Lower leg skin (tissue), 2 donors: ENCODE measurements around a stretch of chr13.

GRCh38 chr13:30334505-30335677, 27.5 kb upstream of the KATNAL1 start:
- PRO-cap, result no peak
- RAMPAGE, long total RNA, 2 experiments, result no peak in any of the 2 experiments

DNA sequence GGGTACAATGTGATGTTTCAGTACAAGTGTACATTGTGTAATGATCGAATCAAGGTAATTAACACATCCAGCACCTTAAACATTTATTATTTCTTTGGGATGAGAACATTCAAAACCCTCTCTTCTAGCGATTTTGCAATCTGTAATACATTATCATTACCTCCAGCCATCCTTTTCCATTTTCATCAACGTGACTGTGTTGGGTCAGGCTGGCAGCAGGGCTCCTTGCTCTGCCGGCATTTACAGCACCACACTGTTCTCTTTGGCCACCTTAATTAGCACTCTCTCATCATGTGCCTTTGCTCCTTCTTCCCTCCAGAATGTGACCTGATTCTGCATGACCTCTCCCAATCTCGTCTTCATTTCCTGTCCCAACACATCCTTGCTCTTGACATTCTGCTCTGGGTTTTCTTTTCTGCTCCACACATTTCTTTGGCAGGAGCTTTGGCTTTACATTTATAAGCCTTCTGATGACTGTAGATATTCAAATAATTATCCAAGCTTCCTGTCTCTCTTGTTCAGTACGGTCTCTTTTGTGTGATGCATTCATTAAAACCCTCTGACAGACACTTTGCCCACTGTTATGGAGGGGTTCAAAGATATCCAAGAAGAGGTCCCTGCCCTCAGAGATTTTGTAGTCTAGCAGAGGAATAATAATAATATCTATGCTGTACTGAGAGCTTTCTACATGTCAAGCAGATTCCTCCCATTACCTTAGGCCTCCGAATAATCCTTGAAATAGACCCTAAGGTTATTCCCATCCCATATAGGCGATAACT, 56.8 kb upstream of the UBE2L5 start:
- PRO-cap, result no peak
- RAMPAGE, long total RNA, 2 experiments, result no peak in any of the 2 experiments

DNA sequence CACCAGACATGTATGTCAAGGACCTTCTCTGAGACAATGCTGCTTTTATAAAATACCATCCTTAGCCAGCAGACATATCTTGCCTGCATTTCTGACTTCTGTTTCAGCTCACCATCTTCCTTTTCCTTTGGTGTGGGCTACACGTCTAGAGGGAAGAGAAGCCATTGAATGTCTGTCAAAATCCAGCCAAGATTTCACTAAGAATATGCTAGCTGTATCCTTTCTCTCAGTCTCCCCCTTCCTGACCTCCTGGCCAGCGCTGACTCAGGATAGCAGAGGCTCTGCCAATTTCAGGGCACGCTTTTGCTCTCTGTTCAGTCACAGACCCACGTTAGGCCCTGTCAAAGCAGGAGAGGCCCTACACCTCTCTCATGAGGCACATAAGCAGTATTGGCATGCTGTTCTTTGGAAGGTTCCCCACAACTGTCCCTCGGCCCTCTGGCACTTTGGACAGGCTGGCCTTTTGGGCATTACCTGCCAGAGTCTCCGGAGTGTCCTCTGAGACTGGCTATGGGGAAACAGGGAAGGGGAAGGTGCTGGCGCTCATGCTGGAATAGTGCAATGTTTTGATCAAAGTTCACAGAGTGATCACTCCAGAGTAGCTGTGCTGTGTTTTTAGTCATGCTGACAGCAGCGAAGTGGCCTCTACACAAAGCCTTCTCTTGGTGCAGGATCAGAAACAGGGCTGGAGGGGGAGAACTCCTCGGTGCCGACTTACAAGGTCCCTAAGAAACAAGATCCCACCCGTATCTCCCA, 23.7 kb upstream of the UBE2L5 start:
- PRO-cap, result no peak
- RAMPAGE, long total RNA, 2 experiments, result no peak in any of the 2 experiments

- PRO-cap, result bidirectional peak, plus-strand start at chr13:30421733, minus-strand start at chr13:30421587; bidirectional peak, plus-strand start at chr13:30421771, minus-strand start at chr13:30421814; bidirectional peak, plus-strand start at chr13:30422375, minus-strand start at chr13:30422228
- RAMPAGE, long total RNA, 2 experiments, result no peak in any of the 2 experiments
Observed at GRCh38 chr13:30421503-30422333, 575 bp upstream of the UBE2L5 start.

GRCh38 chr13:30607745-30608381, 9.9 kb upstream of the USPL1 start:
- PRO-cap, result no peak
- RAMPAGE, long total RNA, 2 experiments, result no peak in any of the 2 experiments

- PRO-cap, result bidirectional peak, plus-strand start at chr13:30617679, minus-strand start at chr13:30617543
- RAMPAGE, long total RNA, 2 experiments, result no peak in any of the 2 experiments
Observed at GRCh38 chr13:30617467-30617638, 367 bp upstream of the USPL1 start.

GRCh38 chr13:30792635-30793004, 57.3 kb downstream of the ALOX5AP start:
- PRO-cap, result no peak
- RAMPAGE, long total RNA, 2 experiments, result no peak in any of the 2 experiments

DNA sequence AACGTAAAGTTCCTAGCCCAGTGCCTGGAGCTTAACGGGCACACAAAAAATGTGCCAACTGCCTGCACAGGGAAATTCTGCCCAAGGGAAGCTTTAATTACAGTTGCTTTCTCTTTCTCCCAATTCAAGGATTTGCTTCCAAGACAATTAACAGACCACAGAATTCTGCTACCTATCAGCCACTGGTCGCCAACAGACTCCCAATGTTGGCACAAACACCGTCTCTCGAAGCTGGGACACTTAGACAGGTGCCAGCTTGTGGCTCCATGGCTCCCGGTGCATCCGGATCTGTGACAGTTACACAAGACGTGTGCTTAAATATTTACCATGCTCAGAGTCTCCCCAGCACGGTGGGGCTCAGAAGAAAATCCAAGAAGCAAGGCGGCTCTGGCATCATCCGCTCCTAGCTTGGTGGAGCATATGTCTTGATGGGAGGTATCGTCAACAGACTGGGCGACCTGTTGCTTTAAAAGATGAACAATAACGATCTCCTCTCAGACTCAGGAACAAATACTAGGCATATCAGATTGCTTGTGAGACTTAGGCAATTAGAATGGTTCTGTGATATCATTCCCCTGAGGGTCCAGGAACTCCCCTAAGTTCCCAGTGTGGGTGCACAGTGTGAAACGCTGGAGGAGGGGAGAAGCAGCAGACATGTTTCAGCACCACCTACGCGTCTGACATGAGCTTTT, 61.5 kb downstream of the ALOX5AP start:
- PRO-cap, result no peak
- RAMPAGE, long total RNA, 2 experiments, result no peak in any of the 2 experiments

- PRO-cap, result no peak
- RAMPAGE, long total RNA, 2 experiments, result no peak in any of the 2 experiments
Observed at GRCh38 chr13:30833995-30834571, 72.0 kb upstream of the MEDAG start.

GRCh38 chr13:30835323-30836054, 70.6 kb upstream of the MEDAG start:
- PRO-cap, result no peak
- RAMPAGE, long total RNA, 2 experiments, result no peak in any of the 2 experiments

GRCh38 chr13:30847827-30848505, 58.1 kb upstream of the MEDAG start:
- PRO-cap, result no peak
- RAMPAGE, long total RNA, 2 experiments, result no peak in any of the 2 experiments

DNA sequence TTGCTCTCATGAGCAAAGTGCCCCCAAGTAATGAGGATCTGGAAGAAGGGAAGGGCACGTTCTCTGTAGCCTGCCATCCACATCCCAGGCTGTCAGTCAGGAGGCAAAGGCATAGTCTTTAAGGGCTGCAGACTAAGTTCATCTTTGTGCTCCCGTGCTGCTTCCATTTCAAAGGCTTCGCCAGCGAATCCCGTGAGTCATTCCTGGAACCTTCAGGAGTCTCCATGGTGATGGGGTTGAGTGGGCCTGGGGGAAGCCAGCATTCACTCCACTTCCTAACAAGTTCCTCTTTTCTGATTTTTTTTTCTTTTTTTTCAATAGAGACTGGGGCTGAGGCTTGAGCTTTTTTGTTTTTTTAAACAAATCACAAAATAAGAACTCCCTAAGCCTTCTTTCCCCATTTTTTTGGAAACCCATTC, 33.0 kb upstream of the MEDAG start:
- PRO-cap, result no peak
- RAMPAGE, long total RNA, 2 experiments, result no peak in any of the 2 experiments

DNA sequence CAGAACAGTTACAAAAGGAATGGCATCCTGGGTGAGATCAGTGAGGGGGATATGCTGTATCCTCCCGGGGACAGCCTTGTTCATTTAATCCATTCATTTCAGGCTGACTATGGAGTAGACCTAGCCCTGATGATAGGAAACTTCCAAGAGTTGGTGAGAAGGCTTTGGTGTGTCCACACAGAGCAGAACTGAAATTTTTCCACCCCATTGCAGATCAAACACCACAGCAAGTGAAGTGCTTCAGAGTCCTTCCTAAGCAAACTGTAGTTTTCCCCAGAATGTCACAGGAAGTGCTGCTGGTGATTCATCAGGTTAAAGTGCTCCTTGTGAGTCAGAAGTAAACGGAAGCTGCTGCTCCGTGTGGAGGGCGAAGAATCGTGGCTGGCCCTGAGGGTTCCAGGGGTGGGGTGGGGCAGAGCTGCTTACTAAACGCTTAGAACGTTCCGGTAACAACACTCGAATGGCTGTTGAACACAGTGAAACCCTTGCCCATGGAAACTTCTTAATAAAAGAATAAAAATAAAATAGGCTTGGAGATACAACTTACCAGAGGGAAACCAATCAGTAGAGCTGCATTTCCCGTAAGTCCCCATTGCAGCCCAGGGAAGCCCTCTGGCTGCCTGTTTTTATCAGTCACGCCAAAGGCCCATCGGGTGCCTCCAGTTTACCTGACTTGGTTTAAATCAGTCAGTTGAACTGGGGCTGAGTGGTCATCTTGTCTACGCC, 113.3 kb downstream of the TEX26 start:
- PRO-cap, result bidirectional peak, plus-strand start at position 340 of the sequence, minus-strand start at position 232 of the sequence
- RAMPAGE, long total RNA, 2 experiments, result no peak in any of the 2 experiments

DNA sequence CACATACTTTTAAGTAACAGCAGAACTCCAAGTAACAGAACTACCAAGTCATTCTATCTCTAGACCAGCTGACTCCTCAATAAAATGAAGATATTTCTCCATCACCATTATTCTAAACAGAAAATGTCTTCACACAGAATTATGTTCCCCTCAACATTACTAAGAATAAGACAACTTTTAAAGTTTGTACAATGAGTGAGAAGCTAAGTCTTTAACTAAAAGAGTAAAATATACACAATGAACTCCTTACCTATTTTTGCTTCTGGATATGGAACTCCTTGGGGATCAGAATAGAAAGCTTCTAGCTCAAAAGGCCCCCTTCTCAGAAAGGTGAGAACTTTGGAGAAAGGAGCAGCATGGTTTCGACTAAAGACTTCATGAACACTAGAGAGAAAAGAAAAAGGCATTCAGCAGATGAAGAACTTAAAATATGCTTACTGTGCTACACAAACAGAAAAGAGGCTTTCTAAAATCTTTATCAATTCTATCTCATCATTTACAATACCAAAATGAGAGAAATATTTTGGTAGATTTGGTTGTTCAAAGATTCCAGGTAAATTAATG, 13.9 kb downstream of the HSPH1 start:
- PRO-cap, result no peak
- RAMPAGE, long total RNA, 2 experiments, result no peak in any of the 2 experiments

GRCh38 chr13:31329215-31330104, 129.7 kb downstream of the B3GLCT start:
- PRO-cap, result no peak
- RAMPAGE, long total RNA, 2 experiments, result no peak in any of the 2 experiments

DNA sequence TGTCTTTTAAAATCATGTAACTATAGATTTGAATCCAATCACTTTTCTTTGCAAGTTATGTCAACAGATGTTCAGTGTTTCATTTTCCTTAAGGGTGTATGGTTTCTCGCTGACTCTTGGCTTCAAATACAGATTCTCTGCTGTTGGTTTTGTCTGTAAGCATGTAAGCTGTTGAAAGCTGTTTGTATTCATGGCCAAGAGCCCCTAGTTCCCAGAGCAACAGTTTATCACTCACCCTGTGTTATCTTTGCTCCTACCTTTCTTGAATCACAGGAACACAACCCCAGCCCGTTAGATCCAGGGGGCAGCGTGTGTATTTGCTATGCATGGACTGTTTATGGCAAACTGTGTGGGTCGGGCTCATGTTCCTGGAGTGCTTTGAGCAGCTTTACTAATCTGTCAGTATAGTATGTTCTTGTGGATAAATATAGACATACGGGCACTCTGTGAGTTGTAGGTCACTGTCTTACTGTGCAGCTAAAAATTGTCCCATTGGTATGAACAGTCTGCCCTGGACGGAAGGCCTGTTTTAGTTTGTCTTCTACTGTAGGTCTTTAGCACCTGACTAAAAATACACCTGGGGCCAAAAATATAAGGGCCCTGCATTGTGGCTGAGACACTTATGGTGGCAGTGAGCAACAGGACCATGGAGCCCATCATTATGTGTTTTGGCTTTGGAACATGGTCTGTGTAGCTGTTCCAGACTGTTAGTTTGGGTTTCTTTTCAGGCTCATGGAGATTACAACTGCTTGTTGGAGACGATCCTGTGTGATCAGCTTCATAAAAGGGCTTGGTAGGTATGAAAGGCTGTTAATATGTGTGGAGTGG, 29.0 kb downstream of the FRY start:
- PRO-cap, result no peak
- RAMPAGE, long total RNA, 2 experiments, result no peak in any of the 2 experiments

- PRO-cap, result no peak
- RAMPAGE, long total RNA, 2 experiments, result no peak in any of the 2 experiments
Observed at GRCh38 chr13:32150312-32150599, 118.7 kb downstream of the FRY start.

GRCh38 chr13:32246464-32246939, 68.7 kb downstream of the ZAR1L start:
- PRO-cap, result no peak
- RAMPAGE, long total RNA, 2 experiments, result no peak in any of the 2 experiments

DNA sequence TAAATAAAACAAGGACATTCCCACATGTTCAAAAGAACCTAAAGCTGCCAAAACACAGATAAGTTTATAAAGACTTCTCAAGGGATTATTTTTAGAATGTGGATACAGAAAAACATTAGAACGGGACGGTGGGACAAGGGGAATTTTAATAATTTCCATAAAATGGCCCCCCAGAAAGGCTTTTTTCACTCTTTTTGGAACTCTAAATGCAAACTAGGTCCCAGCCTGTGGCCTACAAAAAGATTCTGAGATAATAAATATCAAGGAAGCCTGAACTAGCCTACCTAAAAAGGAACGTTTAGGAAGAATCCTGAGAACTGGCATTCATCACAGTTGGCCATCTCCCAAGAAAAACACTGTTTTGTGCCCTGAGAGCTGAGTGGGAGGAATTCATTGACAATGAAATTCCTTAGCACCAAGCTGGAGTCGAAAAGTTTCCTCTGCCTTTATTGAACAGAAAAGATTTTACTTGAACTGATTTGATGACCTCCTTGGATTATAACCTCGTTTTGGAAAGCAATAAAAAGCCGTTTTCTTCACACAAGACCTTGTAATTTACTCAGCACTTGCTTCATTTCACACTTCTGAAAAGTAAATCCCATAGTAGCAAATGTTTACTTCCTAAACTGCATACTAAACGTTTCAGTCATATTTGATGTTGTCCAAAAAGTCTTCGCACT, 29.9 kb downstream of the ZAR1L start:
- PRO-cap, result no peak
- RAMPAGE, long total RNA, 2 experiments, result no peak in any of the 2 experiments

DNA sequence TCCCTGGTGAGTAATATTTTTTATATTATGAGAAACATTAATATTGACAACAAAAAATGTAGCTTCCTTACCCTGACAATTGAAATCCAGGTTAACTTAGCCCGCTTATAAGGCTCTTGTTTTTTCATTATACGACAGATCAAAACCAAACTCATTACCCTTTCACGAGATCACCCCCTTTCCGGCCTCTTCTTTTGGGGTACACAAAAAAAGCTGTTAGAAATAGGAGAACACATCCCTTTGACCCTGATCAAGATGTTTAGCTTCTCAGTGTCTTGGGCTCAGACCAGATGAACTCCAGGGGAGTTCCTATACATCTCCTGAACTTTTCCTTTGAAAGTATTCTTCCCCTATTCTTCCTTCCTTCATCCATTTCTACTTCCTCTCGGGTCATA, 5.8 kb downstream of the N4BP2L1 start:
- PRO-cap, result no peak
- RAMPAGE, long total RNA, 2 experiments, result no peak in any of the 2 experiments